Renal cortical epithelial cell (primary cell): Measurements from ENCODE around the genes SLC25A28, BLOC1S2 and SLF2.

DNA sequence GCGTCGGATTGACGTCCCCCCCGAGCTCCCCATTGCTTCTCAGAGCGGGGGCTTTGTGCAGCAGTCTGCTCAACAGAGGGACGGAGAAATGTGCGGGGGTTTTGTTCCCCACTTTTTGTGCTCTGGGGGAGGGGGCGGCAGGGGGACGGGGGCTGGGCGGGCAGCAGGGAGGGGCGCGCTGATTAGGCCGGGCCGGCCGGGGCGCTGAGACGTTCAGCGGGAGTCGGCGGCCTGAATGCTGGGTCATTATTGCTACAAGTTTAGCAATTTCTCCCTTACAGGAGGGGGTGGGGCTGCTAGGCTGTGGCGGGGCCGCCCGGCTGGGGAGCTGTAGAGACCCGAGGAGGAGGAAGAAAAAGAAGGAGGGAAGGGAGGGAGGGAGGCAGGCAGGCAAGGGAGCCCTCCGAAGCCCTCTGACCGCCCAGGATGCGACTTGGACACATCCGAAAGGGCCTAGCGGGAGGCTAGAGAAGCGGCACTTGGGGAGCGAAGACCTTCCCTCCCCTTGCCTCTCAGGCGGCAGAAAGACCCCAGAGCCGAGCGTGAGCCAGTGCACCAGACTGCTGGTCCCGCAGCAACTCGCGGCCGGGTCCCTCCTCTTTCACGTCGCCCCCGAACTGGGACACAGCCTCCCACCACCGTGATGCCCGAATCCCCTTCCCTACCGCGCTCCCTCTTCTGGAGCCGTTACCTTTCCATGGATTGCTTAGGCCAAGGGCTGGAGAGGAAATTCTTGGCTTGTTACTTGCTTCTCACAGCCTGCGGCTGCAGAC, 4.7 kb downstream of the NKX2-3 start:
- RRBS = no CpG with 5 or more reads among the region's 47 CpGs

- RRBS = 2% methylated on average over 39 of the region's 75 CpGs
Observed at GRCh38 chr10:99619727-99620639, at the start of gene SLC25A28. TSS of gene SLC25A28 (minus strand) at chr10:99620439.

DNA sequence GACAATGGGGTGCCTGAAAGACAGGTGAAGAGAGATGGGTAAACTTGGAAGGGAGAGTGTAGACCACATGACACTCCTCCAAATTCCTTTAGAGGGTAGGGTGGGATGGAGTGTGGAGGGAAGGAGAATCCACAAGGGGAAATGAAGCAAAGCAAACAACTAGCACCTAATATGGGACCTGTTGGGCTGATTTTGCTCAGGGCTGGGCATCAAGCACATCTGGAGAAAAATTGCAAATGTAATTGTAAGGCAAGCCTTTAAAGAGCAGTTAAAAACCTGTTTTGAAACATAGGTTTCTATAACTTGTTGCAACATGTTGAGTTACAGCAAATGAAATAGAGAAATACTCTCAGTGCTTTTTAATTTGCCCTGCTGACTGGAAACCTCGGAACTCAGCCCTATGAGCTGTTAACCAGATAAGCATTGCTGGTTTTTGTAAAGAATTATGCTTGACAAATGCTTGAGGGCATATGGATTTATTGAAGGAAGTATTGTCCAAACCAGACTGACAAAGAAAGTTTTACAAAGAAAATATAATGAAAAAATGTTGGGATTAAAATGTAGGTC, 2.7 kb upstream of the ENTPD7 start:
- RRBS = no CpG with 5 or more reads among the region's 1 CpG

DNA sequence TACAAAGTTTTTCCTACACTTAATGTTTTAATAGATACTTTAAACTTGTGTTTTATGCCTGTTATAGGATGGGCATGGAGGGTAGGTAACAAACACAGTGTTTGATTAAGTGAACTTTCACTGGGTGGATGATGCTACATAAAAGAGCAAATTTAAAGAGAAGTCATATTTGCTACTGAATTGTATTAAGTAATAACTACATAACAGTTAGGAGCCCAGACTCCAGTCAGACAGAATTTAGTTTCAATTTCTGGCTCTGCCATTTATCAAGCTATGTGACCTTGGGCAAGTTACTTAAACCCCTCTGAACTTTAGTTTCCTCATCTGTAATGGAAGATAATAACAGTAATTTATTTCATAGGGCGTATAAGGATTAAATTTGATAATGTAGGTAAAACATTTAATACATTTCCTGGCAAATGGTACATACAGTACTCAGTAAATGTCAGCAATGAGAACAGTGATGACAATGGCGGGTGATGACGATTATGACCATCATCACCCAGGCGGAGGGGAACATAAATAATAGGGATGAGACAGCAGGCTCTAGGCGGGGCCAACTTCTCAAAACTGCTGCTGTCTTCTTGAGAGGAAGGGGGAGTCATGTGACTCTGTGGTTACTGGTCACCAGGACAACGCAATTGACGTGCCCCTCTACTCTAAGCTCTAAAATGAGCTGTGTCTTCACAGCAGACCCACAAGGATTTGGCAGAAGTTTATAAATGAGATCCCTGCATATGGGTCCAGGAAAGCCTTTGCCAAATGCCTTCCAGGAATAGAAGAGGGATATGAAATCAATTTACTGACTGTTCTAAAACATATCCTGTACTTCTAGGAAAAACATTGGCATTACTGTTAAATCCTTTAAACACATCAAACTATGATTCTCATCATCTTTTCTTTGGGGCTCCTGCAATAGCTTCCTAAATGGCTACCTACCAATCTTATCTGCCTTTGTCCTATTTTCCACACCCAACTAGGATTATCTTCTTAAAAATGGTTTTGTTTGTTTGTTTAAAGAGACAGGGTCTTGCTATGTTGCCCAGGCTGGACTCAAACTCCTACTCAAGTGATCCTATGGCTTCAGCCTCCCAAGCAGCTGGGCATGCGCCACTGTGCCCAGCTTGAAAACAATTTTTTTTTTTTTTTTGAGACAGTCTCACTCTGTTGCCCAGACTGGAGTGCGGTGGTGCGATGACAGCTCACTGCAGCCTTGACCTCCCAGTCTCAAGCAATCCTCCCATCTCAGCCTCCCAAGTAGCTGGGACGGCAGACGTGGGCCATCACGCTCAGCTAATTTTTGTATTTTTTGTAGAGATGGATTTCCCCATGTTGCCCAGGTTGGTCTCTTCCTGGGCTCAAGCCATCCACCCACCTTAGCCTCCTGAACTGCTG, 15.3 kb downstream of the DNMBP start:
- RRBS = no CpG with 5 or more reads among the region's 13 CpGs

DNA sequence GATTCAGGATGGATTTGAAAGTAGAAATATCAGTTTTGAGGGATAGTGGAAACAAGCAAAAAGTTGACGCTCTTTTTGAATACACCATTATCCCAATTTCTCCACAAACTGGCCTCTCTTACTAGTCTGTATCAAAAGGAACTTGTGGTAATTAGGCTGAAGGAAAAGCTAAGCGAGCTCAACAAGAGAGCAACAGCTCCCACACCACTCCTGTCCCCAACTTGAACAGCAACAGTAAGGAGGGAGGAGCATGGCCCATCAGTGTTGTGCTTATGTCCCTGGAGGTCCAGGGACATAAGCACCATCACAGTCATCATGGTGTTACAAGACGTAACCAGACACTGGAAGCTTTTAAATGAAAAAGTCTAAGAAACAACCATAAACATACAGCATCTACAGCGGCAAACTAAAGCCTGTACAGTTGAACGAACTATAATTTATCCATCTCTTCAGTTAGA, 1.0 kb downstream of the ERLIN1 start:
- RRBS = no CpG with 5 or more reads among the region's 5 CpGs

- RRBS = no CpG with 5 or more reads among the region's 4 CpGs
Observed at GRCh38 chr10:100186534-100186739, 608 bp upstream of the ERLIN1 start.

DNA sequence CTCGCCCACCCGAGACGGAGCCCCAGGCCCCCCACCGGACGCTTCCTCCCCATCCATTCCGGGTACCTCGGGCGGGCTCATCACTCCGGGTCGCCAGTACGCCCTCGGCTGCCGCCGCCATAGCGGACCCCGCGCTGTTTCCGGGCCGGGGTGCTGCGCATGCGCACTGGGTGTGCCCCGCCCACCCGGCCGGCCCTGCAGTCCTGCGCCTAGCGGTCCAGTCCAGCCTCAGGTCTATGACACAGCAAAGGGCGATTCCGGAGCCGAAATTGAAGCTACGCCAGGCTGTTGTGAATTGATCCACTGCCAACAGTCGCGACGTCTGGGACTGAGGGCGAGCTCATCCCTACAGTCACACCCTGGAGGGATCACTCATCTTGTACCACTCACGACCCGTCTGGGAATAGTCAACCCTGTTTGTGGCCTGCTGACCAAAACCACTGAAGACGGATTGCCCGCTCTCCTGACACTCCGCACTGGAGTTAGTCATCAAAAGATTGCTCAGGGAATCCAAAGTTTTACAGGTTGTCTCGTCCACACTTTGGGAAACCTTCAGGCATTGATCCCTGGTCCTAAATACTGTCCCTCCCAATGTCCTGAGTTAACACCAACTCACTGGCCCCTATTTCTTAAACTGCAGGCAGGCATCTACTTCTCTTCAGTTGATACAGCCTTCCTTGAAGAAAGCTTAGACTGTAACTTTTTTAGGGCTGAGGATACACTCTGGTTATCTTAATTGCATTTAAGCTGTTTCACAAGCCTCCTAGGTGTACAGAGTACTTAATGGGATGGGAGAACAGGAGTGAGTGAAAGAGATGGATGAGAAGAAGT, at the start of gene BLOC1S2:
BLOC1S2 (minus strand) TSS at position 142 of the 831 bp plus-strand sequence.
- RRBS = 2% methylated on average over 17 of the region's 40 CpGs

DNA sequence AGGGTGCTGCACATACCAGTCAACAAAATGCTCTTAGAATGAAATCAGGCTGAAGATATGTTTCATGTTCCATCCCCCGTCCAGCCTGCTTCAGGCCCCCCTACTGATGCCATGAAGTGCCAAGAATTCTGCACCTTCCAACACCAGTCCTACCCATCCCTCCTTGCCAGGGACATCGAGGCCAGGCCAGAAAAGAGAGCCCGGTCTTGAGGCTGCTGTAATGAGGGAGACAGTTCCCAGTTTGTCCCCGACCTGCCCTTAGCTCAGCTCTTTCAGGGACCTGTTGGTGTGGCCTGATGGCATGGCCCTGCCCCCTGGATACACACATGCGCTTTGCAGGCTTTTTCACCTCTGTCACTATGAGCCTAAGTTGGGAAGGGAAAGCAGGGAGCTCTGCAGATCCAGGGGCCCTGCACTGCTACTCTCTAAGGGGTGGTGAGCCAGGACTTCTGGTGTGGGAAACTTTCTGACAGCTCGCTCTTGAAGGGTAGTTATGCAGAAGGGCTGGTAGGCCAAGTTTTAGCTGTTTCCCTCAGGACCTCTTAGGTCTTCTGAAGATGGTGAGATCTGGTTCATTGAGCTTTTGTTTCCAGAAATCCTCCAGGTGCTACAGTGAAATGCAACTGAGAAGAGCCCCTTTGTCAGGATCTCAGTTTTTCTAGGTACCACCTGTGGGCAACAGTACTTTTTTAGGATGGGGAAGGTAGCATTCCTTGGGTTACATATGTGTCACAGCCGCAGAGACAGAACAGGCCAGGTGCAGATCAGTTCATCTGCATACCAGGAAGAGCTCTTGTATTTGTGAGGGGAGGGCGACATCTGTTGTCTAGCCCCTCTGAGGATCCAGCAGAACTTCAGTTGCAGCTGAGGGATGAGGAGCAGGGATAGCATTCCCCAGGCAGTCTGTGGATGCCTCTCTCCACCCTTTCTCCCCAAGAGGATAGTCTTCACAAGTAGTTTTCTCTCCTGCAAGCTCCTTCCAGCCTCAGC, 2.2 kb downstream of the SCD start:
- RRBS = no CpG with 5 or more reads among the region's 8 CpGs

DNA sequence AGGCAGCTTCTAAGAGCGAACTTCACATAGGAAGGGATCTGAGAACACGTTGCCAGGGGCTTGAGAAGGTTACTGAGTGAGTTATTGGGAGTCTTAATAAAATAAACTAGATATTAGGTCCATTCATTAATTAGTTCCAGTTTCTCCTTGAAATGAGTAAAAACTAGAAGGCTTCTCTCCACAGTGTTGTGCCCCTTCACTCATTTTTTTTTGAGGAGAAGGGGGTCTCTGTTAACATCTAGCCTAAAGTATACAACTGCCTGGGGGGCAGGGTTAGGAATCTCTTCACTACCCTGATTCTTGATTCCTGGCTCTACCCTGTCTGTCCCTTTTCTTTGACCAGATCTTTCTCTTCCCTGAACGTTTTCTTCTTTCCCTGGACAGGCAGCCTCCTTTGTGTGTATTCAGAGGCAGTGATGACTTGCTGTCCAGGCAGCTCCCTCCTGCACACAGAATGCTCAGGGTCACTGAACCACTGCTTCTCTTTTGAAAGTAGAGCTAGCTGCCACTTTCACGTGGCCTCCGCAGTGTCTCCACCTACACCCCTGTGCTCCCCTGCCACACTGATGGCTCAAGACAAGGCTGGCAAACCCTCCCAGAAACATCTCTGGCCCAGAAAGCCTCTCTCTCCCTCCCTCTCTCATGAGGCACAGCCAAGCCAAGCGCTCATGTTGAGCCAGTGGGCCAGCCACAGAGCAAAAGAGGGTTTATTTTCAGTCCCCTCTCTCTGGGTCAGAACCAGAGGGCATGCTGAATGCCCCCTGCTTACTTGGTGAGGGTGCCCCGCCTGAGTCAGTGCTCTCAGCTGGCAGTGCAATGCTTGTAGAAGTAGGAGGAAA, 15.4 kb downstream of the SCD start:
- RRBS = no CpG with 5 or more reads among the region's 7 CpGs

- RRBS = 2% methylated on average over 8 of the region's 39 CpGs
Observed at GRCh38 chr10:100373410-100374537, 26.7 kb downstream of the SCD start.

DNA sequence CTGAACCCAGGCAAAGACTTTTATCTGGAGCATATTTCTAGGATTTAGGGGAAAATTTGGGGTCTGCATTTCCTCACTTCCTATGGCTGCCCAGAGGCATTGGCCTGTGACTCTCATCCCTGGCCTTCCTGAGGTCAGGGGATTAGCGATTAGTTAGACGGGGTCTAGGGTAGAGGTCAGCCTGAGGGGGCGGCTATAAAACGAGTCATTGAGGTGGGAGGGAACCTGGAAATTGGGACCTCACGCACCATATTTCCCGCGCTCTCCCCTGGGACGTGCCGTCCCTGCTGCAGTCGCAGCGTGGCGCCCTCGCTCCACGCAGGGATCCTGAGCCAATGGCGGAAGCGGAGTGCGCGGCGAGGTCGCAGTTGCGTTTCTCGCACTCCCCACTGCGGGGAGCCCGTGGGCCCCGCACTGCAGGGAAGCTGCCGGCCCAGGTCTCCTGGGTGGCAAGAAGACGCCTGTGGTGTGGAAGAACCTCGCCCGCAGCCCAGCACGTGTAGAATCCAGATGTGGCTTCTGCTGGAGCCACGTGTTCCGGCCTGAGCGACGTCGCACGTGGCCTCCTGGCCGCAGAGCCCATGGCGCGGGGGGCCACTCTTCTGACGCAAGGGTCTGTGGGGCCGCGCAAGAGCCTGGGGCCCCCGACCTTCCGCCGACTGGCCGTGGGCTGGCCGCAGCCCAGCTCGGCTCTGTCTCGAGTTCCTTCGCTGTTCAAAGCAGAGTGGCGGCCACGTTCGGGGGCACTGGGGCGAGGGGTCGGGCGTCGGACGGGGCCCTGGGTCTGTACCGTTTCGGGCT, 26.3 kb downstream of the HIF1AN start:
- RRBS = no CpG with 5 or more reads among the region's 60 CpGs

GRCh38 chr10:100912824-100913717, at the start of gene SLF2:
TSS of gene SLF2 (plus strand) at chr10:100912963.
- RRBS = 1% methylated on average over 11 of the region's 57 CpGs

DNA sequence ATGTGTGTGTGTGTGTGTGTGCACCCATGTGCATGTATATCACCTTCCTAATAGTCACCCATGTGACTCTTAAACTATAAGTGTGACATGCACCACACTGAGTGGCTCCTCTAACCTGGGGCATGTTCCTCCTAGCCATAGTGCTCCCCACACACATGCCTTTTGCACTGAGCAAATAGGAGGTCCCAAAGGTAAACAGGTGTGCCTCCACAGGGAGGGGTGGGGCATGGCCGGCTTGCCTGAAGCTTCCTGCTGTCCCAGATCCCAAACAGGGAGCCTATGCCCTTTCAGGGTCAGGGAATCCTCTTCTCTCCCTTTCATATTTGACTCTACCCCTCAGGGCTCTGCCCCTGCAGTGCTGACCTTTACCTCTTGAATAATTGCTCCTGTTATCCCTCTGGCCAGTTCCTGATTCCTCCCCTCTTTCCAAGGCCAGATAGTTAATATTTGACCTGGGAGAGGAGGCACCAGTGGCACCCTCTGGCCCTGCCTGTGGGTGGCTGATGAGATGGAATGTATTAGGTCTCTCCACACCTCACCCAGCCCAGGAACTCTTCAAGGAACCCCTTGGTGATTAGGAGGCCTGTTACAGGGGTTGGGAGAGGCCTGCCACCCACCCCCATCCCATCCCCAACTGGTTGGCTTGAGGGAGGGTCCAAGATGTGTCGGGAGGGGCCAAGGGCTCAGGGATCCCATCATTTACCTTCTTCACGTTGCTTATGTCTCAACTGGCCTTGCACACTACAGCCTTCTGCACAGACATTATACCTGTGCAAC, 2.0 kb downstream of the SEMA4G start:
- RRBS = no CpG with 5 or more reads among the region's 3 CpGs

GRCh38 chr10:100993825-100994854, 5.5 kb upstream of the LZTS2 start:
- RRBS = no CpG with 5 or more reads among the region's 17 CpGs

DNA sequence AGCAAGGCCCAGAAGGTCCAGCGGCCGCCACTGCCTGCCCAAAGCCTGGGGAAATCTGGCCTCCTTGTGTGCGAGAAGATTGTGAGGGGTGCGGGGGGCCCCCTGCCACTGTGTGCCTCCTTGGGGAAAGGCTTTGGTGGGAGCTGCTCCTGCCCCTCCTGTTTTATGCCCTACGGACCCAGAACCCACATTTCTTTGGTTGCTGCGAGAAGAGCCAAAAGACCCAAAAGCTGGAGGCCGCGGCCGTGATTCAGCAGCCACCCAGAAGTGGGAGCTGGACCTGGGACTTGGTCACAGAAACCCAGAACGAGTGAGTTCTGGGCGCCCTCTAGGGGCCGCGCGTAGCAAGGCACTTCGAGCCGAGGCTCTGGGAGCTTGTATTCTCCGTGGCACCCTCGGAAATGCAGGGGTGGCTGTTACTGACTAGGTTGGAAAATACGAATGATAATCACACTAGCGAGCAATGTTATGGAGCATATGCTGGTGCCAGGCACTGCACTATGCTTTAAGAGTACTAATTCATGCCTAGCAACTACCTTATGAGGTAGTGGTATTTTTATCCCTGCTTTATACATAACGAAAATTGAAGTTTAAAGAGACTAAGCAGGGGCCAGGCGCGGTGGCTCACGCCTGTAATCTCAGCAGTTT, 11.1 kb downstream of the TLX1 start:
- RRBS = no CpG with 5 or more reads among the region's 24 CpGs

DNA sequence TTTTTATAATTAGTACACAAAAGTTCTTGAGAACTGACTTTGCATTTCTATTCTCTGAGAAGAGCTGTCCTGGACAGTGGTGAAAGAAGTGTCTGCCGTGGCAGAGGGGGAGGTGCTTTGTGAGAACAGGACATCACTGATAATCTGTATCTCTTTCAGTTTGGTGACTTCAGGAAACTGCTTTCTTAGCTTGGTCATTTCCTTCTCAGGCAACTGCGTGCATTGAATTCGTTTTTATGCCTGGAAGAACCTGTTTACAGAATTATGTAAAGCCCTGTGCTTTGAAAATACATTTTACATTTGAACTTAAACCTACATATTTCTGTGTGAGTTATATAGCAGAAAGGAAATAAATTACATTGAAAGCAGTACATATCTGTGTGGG, 52.0 kb downstream of the POLL start:
- RRBS = no CpG with 5 or more reads among the region's 3 CpGs

- RRBS = no CpG with 5 or more reads among the region's 6 CpGs
Observed at GRCh38 chr10:101588944-101589461, 882 bp downstream of the DPCD start.

- RRBS = no CpG with 5 or more reads among the region's 3 CpGs
Observed at GRCh38 chr10:101651309-101651545, 43.7 kb downstream of the FBXW4 start.

GRCh38 chr10:101784796-101785568, 1.7 kb upstream of the NPM3 start:
- RRBS = no CpG with 5 or more reads among the region's 4 CpGs

GRCh38 chr10:101815550-101816229, 2.6 kb downstream of the OGA start:
- RRBS = no CpG with 5 or more reads among the region's 24 CpGs